Right lobe of liver (tissue), 4 donors: ENCODE data around the genes DAAM1 and SLC38A6.

- PRO-cap, 4 experiments = peak in 4 of 4 experiments; most common minus-strand start chr14:58428417 (in 4)
- RAMPAGE, long total RNA, 2 experiments = no peak in any of the 2 experiments
These were observed 681 bp downstream of the KIAA0586 start for GRCh38 chr14:58428092-58428707.

- PRO-cap, 4 experiments = peak in 2 of 4 experiments; most common plus-strand start chr14:58638211 (in 1); most common minus-strand start chr14:58638745 (in 1)
- RAMPAGE, long total RNA, 2 experiments = no peak in any of the 2 experiments
These were observed 595 bp downstream of the DACT1 start for GRCh38 chr14:58638143-58638970.

GRCh38 chr14:58645587-58646127, 7.9 kb downstream of the DACT1 start:
- PRO-cap, 4 experiments = no peak in any of the 4 experiments
- RAMPAGE, long total RNA, 2 experiments = no peak in any of the 2 experiments

DNA sequence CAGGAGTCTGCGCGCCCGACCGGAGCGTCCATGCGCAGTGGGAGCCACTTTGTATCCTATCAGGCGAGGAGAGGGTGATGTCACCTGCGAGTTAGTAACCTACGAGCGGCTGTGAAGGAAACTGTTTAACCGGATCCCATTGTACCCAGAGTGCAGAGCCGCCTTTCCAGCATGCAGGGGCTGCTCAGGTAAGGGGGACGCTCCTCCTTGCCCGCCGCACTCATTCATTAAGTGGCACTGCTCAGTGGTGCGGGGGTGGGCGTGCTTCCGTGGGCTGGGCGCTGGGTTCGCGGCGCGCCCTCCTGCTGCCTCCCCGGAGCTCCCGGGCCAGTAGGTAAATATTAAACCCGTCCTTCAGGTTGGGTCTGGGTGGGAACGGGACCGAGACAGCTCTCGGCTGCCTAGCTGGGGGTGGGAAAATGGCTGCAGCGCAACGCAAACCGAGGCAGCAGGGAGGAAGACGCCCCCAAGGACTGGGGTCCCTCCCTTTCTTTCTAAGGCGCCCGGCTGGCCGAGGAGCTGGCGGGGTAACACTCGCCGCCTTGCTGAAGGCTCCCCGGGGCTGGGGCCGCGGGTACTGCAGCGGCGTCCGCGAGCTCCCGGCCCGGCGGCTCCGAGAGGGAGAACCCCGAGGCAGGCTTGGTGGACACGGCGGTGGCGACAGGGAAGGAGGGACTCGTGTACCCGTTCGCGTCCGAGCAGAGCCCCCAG, at the start of gene DAAM1:
TSS of gene DAAM1 (plus strand) at position 87 of the 711 bp plus-strand sequence.
- PRO-cap, 4 experiments = peak in 4 of 4 experiments; most common plus-strand start position 155 of the sequence (in 3); most common minus-strand start position 321 of the sequence (in 2)
- RAMPAGE, long total RNA, 2 experiments = start-site peak on the plus strand in 2 of 2 experiments, centred at positions 132 to 139 of the sequence, 318 to 513 reads per replicate

- PRO-cap, 4 experiments = peak in 1 of 4 experiments; most common minus-strand start chr14:59189620 (in 1)
- RAMPAGE, long total RNA, 2 experiments = no peak in any of the 2 experiments
These were observed 884 bp downstream of the DAAM1 start for GRCh38 chr14:59189292-59189810.

GRCh38 chr14:59336048-59336549, 129.1 kb downstream of the GPR135 start:
- PRO-cap, 4 experiments = no peak in any of the 4 experiments
- RAMPAGE, long total RNA, 2 experiments = no peak in any of the 2 experiments

DNA sequence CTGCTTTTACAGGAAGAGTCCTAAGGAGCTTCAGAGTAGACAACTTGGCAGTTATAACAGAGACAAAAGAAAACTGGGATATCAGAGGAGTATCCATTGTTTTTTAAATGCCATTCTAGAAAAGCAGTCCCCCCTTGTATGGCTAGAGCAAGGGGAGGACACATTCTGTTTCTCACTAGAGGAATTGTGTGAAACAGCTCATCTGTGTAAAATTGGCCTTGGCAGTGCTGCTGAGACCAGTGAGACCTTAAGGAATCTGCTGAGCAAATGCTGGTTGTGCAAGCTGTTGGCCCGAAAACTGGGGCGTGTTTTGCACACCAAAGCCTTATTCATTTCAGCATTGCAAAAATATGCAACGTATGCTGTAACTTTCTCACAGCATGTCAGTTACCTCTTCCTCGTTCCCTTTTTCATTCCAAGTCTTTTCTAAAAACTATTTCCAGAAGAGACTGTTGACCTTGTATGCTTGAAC, 127.9 kb downstream of the GPR135 start:
- PRO-cap, 4 experiments = no peak in any of the 4 experiments
- RAMPAGE, long total RNA, 2 experiments = no peak in any of the 2 experiments

- PRO-cap, 4 experiments = no peak in any of the 4 experiments
- RAMPAGE, long total RNA, 2 experiments = no peak in any of the 2 experiments
These were observed 11.5 kb downstream of the CCDC175 start for GRCh38 chr14:59565074-59565514.

- PRO-cap, 4 experiments = no peak in any of the 4 experiments
- RAMPAGE, long total RNA, 2 experiments = no peak in any of the 2 experiments
These were observed 7.9 kb downstream of the SIX1 start for GRCh38 chr14:60641347-60641718.

GRCh38 chr14:60722350-60722616, 1.9 kb downstream of the SIX4 start:
- PRO-cap, 4 experiments = no peak in any of the 4 experiments
- RAMPAGE, long total RNA, 2 experiments = no peak in any of the 2 experiments

DNA sequence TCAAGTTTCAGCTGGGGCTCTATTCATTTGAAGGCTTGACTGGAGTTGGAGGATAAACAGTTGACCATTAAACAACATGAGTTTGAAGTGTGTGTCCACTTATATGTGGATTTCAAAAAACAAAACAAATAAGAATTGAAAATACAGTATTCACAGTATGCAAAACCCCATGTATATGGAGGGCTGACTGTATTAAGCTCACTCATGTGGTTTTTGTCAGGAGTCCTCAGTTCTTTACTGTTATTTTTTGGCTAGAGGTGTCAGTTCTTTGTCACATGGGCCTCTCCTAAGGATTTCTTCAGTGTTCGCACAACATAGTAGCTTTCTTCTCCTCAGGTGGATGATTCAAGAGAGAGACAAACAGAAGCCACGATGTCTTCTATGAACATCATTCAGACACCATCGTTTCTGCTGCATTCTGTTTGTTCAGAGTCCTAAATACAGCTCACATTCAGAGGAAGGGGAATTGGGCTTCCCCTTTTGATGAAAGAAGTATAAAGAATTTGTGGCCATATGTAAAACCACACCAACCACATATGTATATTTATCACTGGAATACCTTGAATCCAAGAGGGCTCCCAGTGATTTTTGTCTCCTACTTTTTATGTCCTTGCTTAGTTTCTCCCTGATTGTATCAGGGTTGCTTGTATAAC, 18.8 kb downstream of the MNAT1 start:
- PRO-cap, 4 experiments = no peak in any of the 4 experiments
- RAMPAGE, long total RNA, 2 experiments = no peak in any of the 2 experiments

- PRO-cap, 4 experiments = no peak in any of the 4 experiments
- RAMPAGE, long total RNA, 2 experiments = no peak in any of the 2 experiments
These were observed 41.2 kb downstream of the MNAT1 start for GRCh38 chr14:60775616-60776360.

- PRO-cap, 4 experiments = no peak in any of the 4 experiments
- RAMPAGE, long total RNA, 2 experiments = no peak in any of the 2 experiments
These were observed 74.9 kb downstream of the TRMT5 start for GRCh38 chr14:60905832-60906532.

GRCh38 chr14:60980894-60982030, at the start of gene SLC38A6:
TSS of gene SLC38A6 (plus strand) at chr14:60981245.
- PRO-cap, 4 experiments = peak in 4 of 4 experiments; most common plus-strand start chr14:60981248 (in 4); most common minus-strand start chr14:60981036 (in 2)
- RAMPAGE, long total RNA, 2 experiments = start-site peak on the plus strand in 1 of 2 experiments, at chr14:60981215-60981248 at its widest, 146 reads per replicate; start-site peak on the minus strand in 2 of 2 experiments, at chr14:60981027-60981074 at its widest, 502 to 596 reads per replicate

GRCh38 chr14:61320722-61321336, 550 bp upstream of the PRKCH start:
- PRO-cap, 4 experiments = no peak in any of the 4 experiments
- RAMPAGE, long total RNA, 2 experiments = no peak in any of the 2 experiments

- PRO-cap, 4 experiments = no peak in any of the 4 experiments
- RAMPAGE, long total RNA, 2 experiments = no peak in any of the 2 experiments
These were observed 11.2 kb downstream of the PRKCH start for GRCh38 chr14:61332415-61333147.

DNA sequence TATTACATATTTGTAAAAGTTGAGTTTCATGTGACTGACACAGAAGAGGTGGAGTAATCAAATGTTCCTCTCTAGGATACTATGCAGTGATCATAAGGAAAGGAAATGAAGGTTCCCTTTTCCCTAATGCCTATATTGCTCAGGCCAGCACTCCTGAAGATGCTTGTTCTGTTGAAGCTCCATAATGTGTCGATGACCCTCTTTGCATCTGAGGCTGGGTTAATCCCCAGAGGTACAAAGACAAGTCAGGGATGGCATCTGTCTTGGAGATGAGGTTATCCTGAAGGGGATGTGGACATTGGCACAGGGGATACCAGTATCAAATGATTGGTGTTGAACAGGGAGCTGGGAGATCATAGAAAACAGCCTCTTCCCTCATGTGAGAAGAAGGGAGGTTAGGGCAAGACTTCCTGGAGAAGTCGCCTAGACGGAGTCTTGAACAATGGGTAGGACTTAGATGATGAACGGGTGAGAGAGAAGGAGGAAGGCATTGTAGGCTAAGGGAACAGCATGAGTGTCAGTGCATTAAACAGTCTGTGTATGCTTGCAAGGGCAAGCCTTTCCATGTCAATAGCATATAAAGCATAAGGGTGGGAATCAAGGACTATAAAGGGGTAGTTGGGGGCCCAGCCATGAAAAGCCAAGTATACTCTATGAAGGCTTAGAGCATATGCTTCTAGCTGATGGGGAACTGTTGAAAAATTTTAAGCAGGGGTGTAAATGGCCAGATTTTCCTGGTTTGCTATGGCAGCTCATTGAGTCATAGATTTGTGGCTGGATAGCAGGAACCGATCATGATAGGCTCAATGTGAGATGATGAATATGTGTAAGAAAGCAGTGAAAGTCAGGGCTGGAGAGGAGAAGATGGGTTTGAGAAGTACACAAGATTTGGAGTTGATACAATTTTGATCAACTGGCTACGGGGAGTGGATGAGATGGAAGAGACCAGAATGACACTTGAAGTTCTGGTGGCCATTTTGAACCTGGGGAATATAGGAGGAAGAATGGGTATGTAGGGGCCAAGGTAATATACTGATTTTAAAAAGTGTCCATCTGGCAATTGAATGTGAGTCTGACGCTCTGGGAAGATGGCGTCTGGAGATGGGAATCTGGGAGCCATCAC, 41.5 kb downstream of the PRKCH start:
- PRO-cap, 4 experiments = no peak in any of the 4 experiments
- RAMPAGE, long total RNA, 2 experiments = no peak in any of the 2 experiments

GRCh38 chr14:61441096-61441442, 119.7 kb downstream of the PRKCH start:
- PRO-cap, 4 experiments = no peak in any of the 4 experiments
- RAMPAGE, long total RNA, 2 experiments = no peak in any of the 2 experiments

GRCh38 chr14:61482357-61482760, 161.0 kb downstream of the PRKCH start:
- PRO-cap, 4 experiments = peak in 1 of 4 experiments; most common plus-strand start chr14:61482550 (in 1)
- RAMPAGE, long total RNA, 2 experiments = no peak in any of the 2 experiments

DNA sequence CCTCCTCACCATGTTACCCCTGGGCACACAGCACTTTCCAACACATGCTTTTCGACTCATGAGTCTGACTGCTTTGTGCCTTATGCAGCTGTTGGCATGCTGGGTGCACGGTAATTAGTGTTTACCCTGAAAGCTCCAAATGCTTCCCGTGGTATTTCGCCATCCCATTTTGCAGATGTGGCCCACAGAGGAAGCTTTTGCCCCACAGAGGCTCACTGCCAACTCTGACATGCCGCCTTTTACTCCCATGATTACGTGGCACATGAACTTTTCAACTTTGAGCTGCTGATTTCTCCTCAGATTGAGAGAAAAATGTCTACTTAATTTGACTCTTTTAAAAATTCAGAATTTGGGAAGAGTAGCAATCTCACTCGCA, 168.6 kb downstream of the PRKCH start:
- PRO-cap, 4 experiments = peak in 1 of 4 experiments; most common plus-strand start position 59 of the sequence (in 1)
- RAMPAGE, long total RNA, 2 experiments = no peak in any of the 2 experiments